NCI-H460 (cell line): ENCODE results near the genes RAN and GALNT9.

RAMPAGE:
- cytosol, long total RNA = no peak
- long total RNA = no peak
- nucleus, long total RNA = no peak
Observed at GRCh38 chr12:130408181-130408525, 70.5 kb downstream of the PIWIL1 start.

RAMPAGE:
- cytosol, long total RNA = no peak
- long total RNA = no peak
- nucleus, long total RNA = no peak
Observed at GRCh38 chr12:130818460-130819626, 20.2 kb downstream of the STX2 start.

DNA sequence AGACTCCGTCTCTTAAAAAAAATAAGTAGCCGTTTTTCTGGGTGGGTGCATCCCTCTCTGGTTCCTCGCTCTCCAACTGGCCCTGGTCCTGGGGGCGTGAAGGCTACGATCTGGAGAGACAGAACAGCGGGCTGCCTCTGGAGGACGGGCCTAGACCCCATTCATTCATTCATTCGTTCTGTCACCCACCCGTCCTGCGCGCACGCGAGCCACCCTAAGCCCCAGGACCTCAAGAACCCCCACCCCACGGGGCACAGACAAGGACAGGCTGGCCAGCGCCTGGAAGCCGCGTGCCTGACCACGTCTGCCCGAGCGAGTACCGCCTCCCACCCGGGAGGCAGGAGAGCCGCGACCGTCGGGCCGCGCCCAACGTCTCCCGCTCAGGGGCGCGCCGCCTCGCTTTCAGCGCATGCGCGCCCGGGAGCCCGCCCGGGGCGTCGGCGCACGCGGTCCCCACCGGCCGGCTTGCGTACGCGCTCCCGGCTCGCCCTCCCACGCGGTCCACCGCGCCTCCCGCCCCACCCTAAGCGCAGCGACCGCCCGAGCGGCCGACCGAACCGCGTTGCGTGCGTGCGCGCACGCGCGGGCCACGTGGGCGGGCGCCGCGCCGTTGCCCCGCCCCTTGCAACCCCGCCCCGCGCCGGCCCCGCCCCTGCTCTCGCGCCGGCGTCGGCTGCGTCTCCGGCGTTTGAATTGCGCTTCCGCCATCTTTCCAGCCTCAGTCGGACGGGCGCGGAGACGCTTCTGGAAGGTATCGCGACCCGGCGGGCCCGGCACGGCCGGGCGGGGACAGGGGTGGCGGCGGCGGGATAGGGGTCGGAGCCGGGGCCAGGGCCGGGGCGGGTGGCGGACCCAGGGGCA lies at the start of gene RAN:
Gene RAN, plus strand, starts transcription at position 691 of the 861 bp plus-strand sequence.
RAMPAGE:
- cytosol, long total RNA = start-site peak on the plus strand centred at position 694 of the sequence, 84 bp wide, 13,826 and 9,652 reads in 2 replicates
- long total RNA = start-site peak on the plus strand centred at position 689 of the sequence, 95 bp wide, 6,037 and 9,081 reads in 2 replicates
- nucleus, long total RNA = start-site peak on the plus strand centred at position 709 of the sequence, 66 bp wide, 7,023 and 1,272 reads in 2 replicates

DNA sequence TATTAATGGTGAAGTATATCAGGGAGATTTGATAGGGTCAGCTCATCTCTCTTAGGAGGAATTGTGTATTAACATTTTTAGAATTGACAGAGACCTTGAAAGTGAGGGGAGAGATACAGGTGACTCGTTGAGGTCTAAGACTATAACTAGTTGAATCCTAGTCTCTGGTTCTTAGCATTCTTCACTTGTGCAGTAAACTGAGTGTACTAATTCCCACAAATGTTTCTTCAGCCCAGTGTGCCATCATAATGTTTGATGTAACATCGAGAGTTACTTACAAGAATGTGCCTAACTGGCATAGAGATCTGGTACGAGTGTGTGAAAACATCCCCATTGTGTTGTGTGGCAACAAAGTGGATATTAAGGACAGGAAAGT lies 2.4 kb downstream of the RAN start:
RAMPAGE:
- cytosol, long total RNA = no peak
- long total RNA = no peak
- nucleus, long total RNA = no peak

DNA sequence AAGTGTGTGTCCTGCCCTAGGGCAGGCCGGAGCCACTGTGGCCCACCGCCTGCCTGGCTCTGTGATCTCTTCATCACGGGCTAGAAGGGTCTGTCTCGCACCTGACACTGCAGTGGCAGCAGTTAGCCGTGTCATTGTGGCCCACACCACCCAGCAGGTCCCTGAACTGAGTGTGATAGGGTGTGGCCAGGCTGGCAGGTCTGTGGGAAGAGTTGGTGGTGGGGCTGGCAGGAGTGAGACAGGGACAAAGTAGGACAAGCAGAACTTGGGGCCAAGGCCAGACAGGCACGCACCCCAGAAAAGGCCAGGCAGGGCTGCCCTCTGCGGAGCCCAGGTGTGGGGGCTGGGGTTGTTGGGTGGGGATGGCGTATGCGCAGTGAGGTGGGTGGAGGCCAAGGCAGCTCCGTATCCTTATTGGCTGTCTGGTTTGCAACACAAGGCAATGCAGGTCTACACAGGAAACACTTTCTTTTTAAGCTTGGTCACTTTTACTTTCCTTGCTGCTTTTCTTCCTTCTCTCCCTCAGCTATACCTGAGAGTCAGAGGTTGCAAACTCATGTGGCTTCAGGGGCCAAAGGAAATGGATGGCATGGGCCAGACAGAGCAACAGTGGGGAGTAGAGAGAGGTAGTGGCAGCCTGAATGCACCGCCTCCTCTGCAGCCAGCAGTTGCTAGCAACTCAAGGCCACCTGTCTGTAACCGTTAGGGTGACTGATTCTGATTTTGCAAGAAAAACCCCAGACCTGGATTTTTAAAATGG lies 41.4 kb downstream of the ADGRD1 start:
RAMPAGE:
- cytosol, long total RNA = no peak
- long total RNA = no peak
- nucleus, long total RNA = no peak

DNA sequence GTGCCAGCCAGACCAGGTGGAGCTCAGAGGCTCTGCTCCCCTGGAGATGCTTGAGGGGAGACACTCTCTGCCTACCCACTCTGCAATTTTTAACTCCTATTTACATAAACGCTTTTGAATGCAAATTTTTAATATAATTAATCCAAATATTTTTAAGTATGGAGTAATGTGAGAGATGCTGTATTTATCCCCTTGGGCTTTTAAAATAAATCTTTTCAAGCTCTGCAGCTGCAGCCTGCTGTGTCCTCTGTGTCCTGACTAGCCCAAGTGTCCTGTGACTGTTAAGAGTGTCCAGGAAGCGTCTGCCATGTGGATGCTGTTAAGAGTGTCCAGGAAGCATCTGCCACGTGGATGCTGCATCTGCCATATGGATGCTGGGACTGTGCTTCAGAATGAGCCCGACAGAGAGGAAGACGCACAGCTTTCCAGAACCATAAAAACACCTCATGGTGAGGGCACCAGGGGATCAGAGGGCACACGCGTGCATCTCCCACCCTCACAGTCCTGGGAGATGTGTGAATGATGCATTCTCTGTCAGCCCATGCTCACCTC lies 307.2 kb downstream of the ADGRD1 start:
RAMPAGE:
- cytosol, long total RNA = no peak
- long total RNA = no peak
- nucleus, long total RNA = no peak

DNA sequence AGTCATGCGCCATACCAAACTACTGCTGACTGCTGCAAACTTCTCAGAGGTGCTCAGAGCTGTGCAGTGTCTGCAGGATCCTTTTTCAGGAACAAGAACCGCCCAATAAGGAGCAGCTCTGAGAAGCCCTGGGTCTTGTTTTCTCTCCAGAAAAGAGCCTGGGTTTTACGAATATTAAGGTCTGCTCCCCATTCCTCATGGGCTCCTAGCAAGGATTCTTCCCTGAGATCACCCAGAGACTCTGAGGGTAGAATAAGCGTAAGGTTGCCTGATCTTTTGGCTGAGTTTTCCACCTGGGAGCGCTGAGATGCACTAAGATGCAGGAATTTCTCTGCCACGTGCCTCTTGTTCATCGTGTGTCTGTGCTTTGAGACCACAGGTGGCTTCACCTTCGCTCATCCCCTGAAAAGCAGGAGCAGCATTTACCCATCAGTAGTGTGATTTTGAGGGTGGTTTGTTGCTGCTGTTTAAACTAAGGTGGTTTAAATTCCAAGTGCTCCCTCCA lies 304.7 kb upstream of the SFSWAP start:
RAMPAGE:
- cytosol, long total RNA = no peak
- long total RNA = no peak
- nucleus, long total RNA = no peak

GRCh38 chr12:131745745-131746407 lies 35.0 kb downstream of the SFSWAP start:
RAMPAGE:
- cytosol, long total RNA = no peak
- long total RNA = no peak
- nucleus, long total RNA = no peak

RAMPAGE:
- cytosol, long total RNA = no peak
- long total RNA = no peak
- nucleus, long total RNA = no peak
Observed at GRCh38 chr12:131851814-131852416, 23.7 kb downstream of the MMP17 start.

GRCh38 chr12:131863057-131863489 lies 31.3 kb upstream of the ULK1 start:
RAMPAGE:
- cytosol, long total RNA = no peak
- long total RNA = no peak
- nucleus, long total RNA = no peak

DNA sequence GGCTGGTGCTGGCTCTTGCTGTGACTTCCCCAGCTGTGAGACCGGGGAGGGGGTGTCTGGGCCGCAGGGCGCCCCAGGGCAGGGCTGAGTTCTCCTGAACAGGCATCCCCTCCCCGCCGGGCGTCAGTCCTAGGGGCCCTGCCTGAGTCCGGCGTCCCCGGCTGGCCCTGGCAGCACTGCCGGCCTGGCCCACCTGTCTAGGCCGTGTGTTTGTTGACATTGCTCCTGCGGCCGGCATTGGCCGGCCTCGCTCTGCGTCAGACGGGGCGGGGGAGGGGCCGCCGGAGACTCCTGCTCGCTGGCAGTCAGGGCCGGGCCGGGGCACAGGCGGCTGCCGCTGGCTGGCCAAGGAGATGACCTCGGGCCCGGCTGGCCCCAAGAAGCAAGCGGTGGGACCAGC lies 1.5 kb downstream of the ULK1 start:
RAMPAGE:
- cytosol, long total RNA = no peak
- long total RNA = no peak
- nucleus, long total RNA = no peak

RAMPAGE:
- cytosol, long total RNA = no peak
- long total RNA = no peak
- nucleus, long total RNA = no peak
Observed at GRCh38 chr12:131909285-131910079, 15.1 kb downstream of the ULK1 start.

RAMPAGE:
- cytosol, long total RNA = no peak
- long total RNA = no peak
- nucleus, long total RNA = no peak
Observed at GRCh38 chr12:131947390-131947909, 2.3 kb upstream of the EP400 start.

DNA sequence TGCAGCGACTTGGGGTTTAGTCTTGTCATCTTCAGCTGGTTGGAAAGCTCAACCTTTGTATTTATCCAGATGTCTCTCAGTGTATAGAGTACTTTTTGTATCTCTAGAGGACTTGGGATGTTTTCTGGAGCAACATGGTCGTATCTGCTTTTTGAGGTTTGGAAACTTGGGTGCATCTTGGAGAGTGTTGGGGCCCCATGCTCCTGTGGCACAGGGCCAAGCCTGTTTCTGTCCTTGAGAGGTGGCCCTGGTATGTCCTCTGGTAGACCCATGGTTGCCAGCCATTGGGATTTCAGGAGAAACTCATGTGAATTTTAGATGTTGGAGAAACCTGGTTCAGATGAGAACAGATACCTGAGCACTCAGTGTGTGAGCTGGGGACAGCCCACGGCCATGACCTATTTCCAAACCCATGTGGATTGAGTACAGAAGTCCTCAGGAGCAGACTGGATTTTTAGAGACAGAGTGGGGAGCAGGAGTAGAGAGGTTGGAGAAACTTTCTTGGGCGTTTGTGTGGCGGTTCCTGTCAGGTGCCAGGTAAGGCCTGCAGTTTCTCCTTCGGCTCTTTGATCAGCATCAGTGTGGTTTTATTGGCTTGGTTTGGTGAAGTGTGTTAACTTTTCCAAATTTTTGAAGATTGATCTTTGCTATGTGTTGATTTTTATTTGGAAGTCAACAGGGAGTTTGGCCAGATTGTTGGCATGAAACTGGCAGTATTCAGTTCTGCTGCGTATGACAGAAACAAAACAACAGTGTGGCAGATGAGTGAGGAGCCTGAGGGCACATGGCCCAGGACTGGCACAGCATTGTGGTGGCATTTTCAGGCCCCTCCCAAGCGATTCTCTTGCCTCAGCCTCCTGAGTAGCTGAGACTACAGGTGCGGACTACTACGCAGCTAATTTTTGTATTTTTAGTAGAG lies 42.8 kb downstream of the EP400 start:
RAMPAGE:
- cytosol, long total RNA = no peak
- long total RNA = no peak
- nucleus, long total RNA = no peak

DNA sequence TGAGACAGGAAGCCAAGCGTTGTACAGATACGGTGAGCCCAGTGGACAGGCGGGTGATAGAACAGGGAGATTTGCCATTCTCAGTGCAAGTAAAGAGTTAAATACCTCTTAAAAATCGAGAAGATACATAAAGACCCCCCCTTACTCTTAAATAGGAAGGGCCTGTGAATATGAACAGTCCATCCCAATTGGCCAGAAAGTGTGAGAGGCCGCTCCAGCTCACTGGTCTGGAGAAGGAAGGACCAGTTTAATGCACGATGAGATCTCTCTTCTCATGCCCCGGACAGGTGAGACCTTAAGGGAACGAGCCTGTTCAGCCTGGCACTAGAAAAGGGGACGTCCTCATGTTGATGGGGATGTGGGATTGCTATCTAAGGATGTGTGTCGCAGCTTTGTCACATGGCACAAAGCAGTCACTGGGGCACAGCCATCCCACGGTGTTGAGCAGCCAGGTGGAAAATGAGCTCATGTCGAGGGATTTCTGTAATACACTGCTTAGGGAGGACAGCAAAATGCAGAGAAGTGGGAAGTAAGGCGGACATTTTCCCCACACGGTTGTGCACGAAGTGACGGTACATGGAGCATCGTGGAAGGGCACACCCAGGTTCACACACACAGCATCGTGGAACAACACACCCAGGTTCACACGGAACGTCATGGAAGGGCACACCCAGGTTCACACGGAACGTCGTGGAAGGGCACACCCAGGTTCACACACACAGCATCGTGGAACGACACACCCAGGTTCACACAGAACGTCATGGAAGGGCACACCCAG lies 85.4 kb downstream of the EP400 start:
RAMPAGE:
- cytosol, long total RNA = no peak
- long total RNA = no peak
- nucleus, long total RNA = no peak

RAMPAGE:
- cytosol, long total RNA = no peak
- long total RNA = no peak
- nucleus, long total RNA = no peak
Observed at GRCh38 chr12:132079542-132080211, 64.4 kb downstream of the DDX51 start.

GRCh38 chr12:132104605-132105178 lies 39.4 kb downstream of the DDX51 start:
RAMPAGE:
- cytosol, long total RNA = no peak
- long total RNA = no peak
- nucleus, long total RNA = no peak

RAMPAGE:
- cytosol, long total RNA = no peak
- long total RNA = no peak
- nucleus, long total RNA = no peak
Observed at GRCh38 chr12:132142226-132142623, 1.9 kb downstream of the DDX51 start.

DNA sequence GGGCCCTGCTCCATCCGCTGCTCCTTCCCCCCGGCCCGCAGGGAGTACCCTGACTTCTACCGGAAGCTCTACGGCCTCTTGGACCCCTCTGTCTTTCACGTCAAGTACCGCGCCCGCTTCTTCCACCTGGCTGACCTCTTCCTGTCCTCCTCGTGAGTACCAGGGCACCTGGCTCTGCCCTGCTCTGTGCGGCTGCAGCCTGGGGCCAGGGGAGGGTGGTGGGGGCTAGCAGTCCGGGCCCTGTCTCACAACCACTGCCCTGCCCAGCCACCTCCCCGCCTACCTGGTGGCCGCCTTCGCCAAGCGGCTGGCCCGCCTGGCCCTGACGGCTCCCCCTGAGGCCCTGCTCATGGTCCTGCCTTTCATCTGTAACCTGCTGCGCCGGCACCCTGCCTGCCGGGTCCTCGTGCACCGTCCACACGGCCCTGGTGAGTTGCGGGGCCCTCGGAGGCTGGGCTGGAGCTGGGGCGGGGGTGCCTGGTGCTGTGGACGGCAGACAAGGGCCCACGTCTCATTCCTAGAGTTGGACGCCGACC lies 7.0 kb downstream of the NOC4L start:
RAMPAGE:
- cytosol, long total RNA = no peak
- long total RNA = no peak
- nucleus, long total RNA = no peak

DNA sequence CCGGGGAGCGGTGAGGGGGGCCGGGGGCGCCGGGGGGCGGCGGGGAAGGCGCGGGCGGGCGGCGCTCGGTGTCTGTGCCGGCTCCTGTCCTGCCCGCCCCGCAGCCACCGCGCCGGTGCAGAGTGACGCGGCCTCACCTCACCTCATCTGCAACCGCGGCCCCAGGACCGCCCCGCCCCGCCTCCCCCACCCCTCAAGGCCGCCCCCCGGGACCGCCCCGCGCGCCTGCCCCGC lies at the start of gene GALNT9:
Gene GALNT9, minus strand, starts transcription at position 127 of the 234 bp plus-strand sequence.
RAMPAGE:
- cytosol, long total RNA = no peak
- long total RNA = no peak
- nucleus, long total RNA = no peak